ENCODE results near the genes MED12L, GPR87 and P2RY12.

DNA sequence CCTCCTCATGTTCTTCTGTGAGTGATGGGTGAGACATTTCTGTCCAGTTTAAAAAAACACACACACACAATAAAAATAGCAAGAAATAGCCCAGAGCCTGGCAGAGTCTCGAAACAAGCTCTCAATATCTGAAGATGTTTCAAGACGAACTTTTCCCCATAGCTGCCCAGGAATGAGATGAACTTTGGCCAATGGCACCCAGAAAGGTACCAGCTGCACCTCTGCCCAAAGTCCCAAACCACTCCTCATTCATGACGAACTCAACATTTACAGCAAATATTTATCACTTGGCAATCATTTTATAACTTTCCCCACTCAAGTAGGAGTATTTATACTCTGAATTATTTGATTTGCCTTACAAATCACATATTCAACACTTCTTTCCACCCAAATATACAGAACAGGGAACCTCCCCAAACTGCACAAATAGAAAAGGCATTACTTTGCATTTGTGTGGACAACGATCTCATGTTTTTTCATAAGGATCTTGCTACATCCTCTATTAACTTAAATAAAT, 18.3 kb downstream of the SIAH2 start:
- PRO-cap = no peak

- PRO-cap = no peak
Observed at GRCh38 chr3:151085395-151085857, at the start of gene MED12L. TSS of gene MED12L (plus strand) at chr3:151085664.

GRCh38 chr3:151187809-151188358, 15.1 kb downstream of the GPR171 start:
- PRO-cap = no peak

DNA sequence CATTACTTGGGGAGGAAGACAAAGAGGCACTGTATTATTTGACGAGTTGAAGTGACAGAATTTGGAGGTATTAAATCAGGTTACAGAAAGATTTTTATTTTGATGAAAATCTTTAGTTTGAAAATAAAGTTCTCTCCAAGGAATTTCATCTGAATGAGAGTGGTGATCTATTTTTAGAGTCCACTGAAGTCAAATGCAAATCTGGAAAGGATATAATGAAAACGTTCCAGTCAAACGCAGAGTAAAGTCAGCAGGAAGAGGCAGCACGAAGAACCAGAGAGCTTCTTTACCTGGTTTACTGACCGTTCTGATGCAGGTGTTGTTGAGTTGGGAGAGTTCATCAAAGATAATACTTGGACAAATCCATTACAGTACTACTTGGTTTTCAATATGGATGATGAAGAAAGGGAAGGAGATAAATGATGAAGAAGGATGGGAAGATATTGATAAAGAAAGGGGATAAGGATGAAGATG, 8.7 kb downstream of the P2RY14 start:
- PRO-cap = no peak

DNA sequence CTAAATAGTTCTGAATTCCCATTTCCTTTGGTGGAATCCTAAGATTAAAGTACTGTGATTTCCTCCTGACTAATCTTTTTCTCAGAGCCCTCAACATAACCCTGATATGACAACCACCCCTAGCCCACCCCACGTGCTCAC, 3.2 kb upstream of the P2RY14 start:
- PRO-cap = no peak

DNA sequence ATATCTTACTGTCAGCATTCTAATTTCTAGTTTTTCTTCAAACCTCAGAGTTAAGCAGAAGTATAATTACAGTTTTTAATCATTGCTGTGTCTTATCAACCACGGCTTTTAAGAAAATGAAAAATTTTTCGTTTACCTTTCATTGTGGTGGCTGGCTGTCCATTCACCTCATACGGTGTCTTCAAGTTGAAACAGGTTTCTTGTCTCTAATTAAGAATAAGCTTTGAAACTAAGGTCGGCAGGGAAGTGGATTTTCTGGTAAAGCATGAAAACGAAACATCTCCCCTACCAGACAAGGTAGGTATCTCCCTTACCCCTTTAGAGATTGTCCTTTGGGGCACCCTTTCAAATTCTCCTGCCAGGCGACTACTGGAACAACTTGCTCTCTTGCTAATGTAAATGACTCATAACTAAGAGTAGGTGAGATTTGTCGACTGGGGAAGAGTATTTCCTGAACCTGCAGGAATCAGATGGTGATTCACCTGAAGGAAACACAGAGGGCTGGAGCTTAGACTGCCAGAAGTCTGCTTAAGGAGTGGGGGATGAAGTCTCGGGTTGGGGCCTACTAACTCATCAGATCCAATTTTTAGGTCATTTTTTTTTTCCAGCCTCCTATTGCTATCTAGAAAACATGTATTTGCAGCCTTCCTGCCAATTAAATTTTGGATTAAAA, at the start of gene GPR87:
Gene GPR87, minus strand, starts transcription at position 371 of the 673 bp plus-strand sequence.
- PRO-cap = no peak

DNA sequence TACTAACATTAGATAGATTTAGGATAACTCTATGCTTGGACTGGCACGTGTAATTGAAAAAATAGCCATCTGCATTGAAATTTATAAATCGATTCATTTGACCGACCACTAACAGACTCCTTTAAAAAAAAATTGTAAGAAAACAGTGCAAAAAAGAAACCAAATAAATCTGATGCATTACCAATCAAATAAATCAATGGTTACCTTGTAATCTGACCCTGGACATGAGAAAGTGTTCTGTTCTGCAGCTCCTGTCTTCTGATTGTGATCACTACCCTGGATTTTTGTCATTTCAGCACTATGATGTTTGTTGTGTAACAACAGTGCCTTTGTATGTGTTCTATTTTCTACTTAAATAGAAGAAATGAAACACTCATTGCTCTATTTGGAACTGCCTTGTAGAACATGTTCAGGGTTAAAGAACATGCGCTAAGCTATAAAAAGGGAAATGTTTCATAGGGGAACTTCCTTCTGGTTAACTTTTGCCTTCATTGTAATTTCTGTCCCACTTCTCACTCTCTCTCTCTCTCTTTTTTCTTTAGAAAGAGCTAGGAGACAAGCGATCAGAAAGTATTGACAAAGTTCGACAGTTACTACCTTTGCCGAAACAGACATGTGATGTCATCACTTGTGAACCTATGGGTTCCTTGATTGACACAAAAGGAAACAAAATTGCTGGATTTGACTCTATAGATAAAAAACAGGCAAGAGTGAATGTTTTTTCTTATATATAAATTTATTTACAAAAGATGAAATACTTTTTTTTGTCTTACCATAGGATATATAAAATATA, at the start of gene P2RY12:
Gene P2RY12, minus strand, starts transcription at position 266 of the 793 bp plus-strand sequence.
- PRO-cap = no peak

DNA sequence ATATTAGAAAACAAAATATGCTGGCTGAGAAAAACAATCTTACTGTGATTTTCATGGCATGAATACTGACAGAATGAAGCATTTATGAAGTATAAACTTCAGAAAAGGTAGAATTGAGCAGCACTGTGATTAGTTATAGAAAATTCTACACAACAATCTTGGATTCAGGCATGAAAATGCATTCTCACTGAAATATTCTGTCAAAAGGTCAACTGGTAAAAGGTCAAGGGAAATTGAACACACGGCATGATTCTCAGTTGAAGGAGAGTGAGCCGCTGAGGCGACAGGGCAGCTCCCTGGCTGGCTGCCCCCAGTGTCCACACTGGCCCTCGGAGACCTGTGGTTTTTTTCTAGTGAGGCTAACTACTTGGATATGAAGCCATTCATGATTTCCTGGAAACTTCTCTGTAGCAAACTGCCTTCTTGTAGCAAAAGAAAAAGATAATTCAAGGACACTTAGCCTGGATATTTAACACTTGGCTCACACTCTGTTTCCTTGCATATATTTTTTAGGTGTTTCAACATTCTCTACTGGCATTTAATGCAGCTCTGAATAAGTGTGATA, 37.2 kb downstream of the AADACL2 start:
- PRO-cap = no peak

DNA sequence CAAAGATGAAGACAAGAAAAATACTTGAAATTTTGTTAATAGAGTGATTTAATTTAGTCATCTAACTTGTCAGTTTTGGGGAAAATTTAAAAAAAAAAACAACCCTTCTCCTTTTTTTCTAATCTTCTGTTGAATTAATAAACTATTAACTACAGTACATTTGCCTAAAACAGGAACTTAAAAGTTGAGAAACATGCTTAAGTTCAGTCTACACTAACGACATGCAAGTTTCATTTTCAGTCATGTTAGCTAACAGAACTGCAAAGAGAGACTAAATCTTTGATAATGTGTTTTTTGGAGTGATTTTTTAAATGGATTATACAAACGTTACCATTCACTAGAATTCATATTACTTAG, 72.0 kb upstream of the MBNL1 start:
- PRO-cap = no peak

- PRO-cap = no peak
Observed at GRCh38 chr3:152236791-152237191, 31.9 kb upstream of the MBNL1 start.

- PRO-cap = no peak
Observed at GRCh38 chr3:152256822-152258112, 11.5 kb upstream of the MBNL1 start.

DNA sequence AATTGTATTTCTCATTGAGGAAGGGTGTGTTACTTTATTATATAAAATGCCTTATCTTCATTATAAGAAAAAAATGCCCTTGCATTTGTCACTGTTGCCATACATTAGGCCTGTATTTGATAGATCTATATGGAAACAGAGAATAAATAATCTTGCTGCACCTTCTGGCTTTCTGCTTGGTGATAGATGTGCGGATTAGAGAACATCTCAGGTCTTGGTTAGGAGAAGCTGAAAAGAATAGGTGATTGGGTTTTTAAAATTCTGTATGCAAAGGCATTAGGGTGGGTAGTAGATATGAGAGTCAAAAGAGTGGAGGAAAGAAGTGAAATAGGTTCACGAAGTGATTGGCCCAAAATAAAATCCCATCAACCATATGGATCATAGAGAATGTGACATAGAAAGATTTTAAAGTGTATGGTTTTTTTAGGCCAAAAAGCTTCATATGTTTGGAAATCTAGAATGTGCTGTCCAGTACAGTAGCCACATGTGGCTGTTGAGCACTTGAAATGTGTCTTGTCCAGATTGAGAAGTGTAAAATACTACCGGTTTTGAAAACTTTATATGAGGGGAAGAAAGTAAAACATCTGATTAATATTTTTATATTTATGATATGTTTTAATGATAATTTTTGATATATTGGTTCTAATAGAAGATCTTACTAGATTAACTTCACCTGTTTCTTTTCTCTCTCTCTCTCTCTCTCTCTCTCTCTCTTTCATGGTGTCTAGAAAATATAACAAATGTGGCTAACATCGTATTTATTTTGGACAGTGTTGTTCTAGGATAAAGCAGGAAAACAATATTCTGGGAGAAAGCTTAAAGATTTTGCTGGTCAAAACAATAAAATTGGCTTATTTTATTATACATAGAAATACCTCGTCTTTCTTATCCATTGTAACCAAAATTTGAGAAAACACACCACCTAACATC, 2.9 kb downstream of the MBNL1 start:
- PRO-cap = no peak

GRCh38 chr3:152295294-152296632, 27.0 kb downstream of the MBNL1 start:
- PRO-cap = no peak

DNA sequence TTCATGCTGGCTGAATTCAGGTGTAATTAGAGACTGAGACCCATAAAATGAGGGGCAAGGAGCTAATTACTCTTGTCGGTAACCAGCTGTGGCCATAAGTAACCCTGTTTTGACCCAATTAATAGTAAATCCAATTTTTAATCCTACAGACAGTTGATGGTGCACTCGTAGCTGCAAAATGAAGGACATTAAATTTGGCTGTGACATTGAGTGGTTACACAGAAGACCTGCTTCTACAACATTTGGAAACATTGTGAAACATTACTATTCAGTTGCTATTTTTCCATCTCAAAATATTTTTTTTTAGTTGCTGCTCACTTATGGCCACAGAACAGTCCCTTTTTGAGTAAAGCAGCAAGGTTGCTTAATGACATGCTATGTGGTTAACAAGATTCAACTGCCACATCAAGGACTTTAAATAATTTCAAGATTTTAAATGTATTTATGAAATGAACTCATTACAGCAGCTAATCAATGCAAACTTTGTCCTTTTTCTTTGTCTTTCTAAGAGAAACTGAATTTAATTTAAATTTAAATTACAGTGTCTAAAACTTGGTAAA, 33.1 kb downstream of the MBNL1 start:
- PRO-cap = no peak

DNA sequence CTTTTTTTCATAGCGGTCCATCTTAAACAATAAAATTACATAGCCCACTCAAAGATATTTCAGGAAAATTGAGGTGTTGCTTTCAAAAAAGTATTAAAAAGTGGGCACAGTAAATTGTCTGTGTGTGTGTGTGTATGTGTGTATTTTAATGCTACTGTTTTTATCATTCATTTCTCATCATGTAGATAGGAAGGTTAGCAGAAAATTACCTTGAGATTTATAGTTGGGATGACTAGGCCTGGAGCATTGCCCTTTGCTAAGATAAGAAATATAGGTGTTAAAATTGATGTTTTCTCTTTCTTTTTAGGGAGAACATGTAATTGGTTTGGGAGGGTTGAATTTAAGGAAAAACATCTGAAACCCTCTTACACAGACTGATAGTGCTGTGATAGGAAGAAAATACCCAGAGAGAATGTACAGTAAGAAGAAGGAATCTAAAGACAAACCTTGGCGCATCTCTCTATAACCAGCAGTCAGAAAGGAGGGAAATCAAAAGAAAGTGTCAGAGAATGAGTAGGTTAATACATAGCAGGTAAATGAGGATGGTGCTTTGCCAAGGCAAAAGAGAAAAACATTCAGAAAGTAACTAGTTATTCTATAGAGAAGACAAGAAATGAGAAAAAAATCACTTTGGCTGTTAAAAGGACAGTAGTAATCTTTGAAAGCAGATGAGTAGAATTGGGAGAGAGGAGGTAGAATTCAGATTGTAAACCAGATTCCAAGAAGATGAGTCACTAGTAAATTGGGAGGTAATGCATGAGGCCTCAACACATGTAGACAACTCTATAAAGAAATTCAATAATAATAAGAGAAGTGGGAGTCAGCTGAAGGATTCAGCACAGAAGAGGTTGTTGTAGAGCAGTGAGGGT, 81.1 kb downstream of the MBNL1 start:
- PRO-cap = no peak

GRCh38 chr3:152360796-152361339, 92.1 kb downstream of the MBNL1 start:
- PRO-cap = no peak

DNA sequence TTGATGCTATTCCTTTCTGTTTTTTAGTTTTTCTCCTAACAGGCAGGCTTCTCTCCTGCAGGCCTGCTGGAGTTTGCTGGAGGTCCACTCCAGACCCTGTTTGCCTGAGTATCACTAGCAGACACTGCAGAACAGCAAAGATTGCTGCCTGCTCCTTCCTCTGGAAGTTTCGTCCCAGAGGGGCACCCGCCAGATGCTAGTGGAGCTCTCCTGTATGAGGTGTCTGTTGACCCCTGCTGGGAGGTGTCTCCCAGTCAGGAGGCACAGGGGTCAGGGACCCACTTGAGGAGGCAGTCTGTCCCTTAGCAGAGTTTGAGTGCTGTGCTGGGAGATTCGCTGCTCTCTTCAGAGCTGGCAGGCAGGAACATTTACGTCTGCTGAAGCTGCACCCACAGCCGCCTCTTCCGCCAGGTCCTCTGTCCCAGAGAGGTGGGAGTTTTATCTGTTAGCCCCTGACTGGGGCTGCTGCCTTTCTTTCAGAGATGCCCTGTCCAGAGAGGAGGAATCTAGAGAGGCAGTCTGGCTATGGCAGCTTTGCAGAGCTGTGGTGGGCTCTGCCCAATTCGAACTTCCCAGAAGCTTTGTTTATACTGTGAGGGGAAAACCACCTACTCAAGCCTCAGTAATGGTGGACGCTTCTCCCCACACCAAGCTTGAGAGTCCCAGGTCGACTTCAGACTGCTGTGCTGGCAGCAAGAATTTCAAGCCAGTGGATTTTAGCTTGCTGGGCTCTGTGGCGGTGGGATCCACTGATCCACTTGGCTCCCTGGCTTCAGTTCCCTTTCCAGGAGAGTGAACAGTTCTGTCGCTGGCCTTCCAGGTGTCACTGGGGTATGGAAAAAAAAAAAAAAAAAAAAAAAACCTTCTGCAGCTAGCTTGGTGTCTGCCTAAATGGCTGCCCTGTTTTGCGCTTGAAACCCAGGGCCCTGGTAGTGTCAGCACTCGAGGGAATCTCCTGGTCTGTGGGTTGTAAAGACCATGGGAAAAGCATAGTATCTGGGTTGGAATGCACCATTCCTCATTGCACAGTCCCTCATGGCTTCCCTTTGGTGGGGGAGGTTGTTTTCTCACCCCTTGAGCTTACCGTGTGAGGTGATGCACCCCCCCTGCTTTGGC, 104.1 kb downstream of the MBNL1 start:
- PRO-cap = no peak

- PRO-cap = no peak
Observed at GRCh38 chr3:152398453-152399256, 129.9 kb downstream of the MBNL1 start.

- PRO-cap = no peak
Observed at GRCh38 chr3:153166261-153166660, 4.2 kb downstream of the RAP2B start.

GRCh38 chr3:153247382-153247592, 85.3 kb downstream of the RAP2B start:
- PRO-cap = no peak

Data from SP-49 (cell line).